Measurements from ENCODE around the genes STEAP2, PTTG1IP2 and MTERF1.

GRCh38 chr7:90119098-90119903 lies 35.0 kb upstream of the STEAP1 start:
- RAMPAGE, total RNA, result no peak

DNA sequence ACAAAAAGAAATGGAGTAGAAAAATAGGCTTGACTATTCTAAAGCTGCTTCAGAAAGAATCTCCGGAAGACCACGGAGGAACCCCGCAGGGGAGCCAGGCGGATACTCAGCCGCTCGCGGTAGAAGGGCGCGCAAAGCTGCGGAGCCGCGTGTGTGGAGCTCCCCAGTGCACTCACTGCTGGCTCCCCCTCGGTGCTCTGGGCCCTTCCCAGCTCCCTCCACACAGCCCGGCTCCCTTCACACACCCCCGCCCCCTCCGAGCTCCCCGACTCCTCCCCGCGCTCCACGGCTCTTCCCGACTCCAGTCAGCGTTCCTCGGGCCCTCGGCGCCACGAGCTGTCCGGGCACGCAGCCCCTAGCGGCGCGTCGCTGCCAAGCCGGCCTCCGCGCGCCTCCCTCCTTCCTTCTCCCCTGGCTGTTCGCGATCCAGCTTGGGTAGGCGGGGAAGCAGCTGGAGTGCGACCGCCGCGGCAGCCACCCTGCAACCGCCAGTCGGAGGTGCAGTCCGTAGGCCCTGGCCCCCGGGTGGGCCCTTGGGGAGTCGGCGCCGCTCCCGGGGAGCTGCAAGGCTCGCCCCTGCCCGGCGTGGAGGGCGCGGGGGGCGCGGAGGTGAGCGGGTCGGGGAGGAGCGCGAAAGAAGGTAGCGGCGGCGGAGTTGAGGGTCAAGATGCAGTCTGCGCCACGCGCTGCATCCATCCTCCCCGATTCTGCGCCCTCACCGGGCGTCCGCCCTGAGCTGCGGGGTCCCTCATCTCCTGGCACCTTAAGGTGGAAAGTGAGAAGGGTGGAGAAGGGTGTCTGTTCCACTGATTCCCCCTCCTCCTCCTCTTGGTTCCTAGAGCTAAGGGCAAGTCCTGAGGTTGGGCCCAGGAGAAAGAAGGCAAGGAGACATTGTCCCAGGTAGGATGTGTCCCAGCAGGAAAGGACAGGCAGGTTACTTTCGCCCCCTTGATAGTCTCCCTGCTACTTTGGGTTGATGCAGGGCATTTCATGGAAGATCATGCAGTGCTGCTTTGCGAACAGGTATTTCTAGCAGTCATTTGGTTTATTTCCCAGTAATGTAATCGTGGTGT lies at the start of gene STEAP2:
Gene STEAP2, plus strand, starts transcription at position 304 of the 1,073 bp plus-strand sequence.
- RAMPAGE, total RNA, result no peak

DNA sequence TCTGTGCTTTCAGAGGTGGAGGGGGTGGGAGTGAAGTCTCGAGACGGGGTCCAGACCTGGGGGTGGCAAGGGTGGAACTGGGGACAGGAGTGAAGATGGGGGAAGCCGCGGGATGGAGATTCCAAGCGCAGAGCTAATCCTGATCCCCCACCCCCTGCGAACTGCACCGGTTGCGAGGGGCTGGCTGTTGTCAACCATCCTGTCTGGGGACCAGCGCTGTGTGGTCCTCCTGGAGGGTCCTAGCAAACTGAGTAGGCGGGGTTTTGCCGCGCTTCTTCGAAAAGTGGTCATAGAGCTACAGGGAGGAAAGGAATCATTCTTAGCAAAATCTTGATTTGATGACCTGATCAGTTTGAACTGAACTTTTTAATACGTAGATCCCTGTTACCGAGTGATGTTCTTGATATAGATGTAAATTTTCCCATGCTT lies 598 bp downstream of the CFAP69 start:
- RAMPAGE, total RNA, result no peak

- RAMPAGE, total RNA, result no peak
Observed at GRCh38 chr7:90469326-90469776, at the start of gene PTTG1IP2. PTTG1IP2 (plus strand) TSS chr7:90469639.

DNA sequence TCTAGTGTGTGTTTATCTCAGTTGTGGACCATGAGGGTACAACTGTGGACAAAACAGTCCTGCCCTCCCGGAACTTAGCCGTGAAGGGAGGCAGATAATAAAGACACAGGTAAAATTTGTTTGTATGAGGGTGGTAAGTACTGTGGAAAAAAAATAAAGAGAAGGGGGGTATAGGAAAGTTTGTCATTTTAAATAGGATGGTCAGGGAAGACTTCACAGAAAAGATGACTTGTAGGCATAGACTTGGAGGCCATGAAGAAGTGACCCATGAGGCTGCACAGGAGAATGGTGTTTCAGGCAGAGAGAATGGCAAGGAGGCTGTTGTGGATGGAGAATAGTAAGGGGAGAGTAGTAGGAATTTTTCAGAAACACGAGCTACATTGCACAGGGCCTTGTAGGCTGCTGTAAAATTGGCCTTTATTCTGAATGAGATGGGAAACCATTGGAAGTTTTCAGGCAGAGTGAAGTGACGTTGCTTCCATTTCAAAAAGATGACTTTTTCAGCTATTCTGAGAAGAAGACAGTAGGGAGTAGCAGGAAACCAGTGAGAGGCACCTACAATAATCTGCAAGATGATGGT lies 95.1 kb downstream of the CDK14 start:
- RAMPAGE, total RNA, result no peak

GRCh38 chr7:91085131-91085737 lies 179.0 kb upstream of the FZD1 start:
- RAMPAGE, total RNA, result no peak

- RAMPAGE, total RNA, result no peak
Observed at GRCh38 chr7:91875712-91876037, 4.8 kb downstream of the MTERF1 start.

DNA sequence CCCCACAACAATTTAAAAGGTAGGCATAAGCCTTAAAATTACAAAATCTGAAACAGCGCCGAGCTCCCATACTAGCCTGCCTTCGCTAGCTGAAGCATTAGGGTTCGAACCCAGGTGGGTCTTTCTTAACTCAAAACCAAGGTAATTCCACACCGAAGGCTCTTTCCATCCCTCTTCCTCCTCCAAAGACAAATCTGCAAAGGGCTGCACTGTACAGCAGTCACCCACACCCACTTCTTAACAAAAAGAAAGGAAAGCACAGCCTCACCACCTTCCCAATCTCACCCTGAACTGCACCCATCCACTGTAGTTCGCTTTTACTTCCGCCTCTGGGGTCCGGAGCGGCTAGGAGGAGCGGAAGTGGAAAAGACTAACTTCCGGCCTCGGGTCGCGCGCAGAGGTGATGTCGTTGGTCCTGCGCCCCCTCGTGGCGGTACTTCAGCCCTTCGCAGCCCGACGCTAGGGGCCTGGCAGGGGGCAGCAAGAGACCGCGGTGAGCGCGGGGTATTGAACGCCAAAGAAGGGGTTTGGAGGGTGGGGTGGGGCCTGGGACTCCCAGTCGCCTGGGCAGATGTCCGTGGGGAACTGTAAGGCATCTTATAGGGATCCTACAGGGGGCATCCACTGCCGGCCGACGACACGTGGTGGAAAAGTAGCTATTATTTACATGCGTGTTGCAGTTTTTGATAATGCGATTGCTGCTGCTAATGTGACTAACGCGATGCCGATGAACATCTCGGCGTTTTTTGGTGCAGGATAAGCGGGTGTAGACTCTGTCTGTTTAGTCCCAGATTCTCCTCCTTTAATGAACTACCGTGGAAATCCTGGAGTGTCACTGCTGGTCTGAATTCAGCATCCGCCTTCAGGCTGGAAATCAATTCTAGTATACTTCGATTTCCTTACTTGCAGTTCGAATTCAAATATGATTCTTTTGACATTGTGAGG lies at the start of gene MTERF1:
Gene MTERF1, minus strand, starts transcription at position 331 of the 945 bp plus-strand sequence.
- RAMPAGE, total RNA, result no peak

DNA sequence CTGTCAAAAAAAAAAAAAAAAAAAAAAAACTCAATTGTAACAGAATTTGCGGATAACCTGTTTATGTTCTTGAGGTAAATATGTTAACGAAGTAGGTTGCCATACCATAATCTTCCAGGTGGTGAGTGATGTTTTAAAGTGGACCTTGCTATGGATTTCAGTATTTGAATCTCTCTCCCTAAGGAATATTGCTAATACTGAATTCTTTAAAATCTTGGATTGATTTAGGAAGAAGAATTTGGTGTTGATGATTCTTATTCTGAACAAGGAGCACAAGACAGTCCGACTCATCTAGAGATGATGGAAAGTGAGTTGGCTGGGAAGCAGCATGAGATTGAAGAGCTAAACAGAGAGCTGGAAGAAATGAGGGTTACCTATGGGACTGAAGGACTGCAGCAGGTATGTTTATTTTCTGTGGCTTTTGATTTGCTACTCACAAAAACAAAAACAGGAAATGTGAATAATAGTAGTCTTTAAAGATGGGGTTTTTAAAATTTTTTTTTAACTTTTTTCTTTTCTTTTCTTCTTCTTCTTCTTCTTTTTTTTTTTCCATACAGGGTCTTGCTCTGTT lies 52.1 kb downstream of the AKAP9 start:
- RAMPAGE, total RNA, result no peak

- RAMPAGE, total RNA, result no peak
Observed at GRCh38 chr7:92097880-92098312, 36.4 kb downstream of the CYP51A1 start.

DNA sequence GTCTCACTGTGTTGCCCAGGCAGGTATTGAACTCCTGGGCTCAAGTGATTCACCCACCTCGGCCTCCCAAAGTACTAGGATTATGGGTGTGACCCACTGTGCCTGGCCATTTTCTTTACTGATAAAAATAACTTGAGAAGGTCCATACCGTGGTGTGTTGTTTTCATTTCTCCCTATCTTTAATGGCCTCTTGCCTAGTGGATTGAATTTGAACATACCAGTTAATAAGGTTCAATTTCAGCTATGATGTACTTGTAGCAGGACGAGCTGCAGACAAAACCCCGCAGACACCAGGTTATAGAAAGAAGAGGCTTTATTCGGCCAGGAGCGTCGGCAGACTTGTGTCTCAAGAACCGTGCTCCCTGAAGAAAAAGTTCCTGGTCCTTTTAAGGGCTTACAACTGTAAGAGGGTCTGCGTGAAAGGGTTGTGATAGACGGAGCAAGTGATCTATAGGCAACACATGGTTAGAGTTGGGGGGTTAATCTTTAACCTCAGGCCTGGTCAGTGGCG lies 9.3 kb downstream of the RBM48 start:
- RAMPAGE, total RNA, result no peak

GRCh38 chr7:92584804-92585429 lies 5.3 kb downstream of the FAM133B start:
- RAMPAGE, total RNA, result no peak

DNA sequence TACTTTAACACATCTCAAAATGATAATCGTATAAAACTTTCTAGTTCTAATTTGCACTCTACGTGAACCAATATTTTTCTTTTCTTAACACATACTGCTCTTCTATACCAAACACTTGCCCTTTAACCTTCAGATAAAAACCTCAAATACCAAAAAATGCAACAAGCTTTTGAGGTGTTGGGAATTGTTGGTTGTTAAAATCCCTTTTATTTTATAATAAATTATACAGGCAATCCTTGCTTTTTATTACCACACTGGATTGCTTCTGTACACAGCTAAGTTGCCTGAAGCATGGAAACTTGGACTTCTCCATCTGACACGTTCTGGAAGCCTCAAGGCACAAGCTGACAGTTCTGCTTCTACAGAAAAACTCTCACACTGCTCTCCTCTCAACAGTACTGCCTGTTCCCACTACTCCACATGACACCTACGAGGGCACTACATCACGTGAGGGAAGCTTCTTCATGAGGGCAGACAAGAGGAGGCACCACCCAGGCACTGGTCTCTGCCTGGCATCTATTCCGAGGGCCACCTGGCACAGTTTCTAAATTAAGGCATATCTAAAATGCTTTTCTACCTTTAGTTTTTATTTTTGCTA lies 16.7 kb upstream of the FAM133B start:
- RAMPAGE, total RNA, result no peak

DNA sequence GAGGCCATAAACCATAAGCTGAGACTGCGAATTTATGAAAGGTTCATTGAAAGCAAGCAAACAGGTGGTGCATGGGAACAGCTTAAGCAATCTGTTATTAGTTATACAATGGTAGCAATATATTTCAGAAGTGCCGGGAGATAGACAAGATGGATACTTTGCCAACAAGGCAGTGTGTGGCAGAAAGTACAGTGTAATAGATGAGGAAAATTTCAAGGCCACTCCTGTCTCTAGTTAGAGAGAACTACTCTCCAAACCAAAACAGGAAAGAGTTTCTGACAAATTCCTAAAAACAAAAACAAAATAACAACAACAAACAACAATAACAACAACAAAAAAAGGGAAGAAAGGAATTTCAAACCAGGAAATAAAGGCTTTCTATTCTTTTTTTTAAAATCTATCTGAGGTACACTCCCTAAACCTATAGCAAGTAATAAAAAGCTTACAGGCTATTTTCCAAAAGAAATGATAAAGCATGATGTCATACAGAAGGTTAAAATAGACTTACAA lies 23.7 kb upstream of the FAM133B start:
- RAMPAGE, total RNA, result no peak

- RAMPAGE, total RNA, result no peak
Observed at GRCh38 chr7:92645341-92646102, 55.3 kb upstream of the FAM133B start.

DNA sequence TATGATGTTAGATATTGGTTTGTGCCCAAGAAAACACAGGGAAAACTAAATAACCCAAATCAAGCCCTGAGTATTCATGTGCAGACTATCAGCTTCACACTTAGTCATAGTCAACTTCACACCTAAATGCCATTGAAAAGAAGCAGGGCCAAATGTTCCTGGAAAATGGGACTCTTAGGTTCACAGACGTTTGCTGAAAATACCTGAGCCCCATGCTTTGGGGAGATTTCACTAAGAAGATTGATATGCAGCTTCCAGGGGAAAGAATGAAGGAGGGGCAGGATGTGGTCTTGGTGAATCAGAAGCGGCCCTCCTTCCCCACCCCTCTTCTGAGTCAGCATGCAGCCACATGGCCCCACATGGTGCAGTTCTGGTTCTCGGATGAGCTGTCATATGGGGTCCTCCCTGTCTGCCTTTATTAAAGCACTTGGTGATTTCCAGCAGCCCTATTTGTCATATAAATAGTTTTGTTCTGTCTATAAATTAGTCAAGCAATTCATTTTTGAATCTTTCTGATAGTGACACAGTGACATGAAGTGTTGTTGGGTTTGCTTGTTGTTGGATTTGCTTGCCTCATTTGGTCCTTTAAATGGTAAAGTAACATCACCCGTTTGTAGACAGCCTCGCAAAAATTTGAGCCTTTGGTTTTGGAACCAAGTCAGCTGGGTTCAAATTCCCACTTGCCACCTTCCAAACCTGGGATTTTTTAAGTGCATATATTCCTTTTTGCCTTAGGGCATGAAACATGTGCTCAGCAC lies 68.0 kb upstream of the CDK6 start:
- RAMPAGE, total RNA, result no peak

DNA sequence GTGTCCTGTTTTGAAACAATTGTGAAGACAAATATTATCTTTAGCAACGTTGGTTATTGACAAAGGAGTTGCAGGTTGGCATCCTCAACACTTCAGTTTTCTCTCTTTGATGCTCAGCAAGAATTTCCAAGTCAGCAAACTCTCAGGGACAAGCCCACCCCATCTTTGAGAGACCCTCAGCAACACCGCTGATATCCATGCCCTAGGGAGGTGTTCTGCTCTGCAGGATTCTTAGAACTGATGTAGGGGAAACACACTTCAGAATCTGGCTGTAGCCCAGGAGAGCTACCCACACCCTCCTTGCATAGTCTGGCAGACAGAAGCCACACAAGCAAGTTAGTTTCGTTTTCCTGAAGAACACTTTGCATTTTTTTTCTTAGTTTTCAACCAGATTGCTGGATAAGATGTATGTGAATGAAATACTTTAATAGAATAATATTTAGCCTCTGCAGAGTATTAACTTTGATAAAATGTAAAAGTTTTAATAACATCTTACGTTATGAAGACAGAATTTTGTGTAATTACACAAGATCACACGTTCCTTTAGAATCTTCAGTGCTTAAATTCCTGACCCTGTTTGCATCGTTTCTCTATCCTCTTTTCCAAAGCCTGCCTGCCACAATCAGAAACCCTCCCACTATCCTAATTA lies 742 bp downstream of the SAMD9L start:
- RAMPAGE, total RNA, result no peak

DNA sequence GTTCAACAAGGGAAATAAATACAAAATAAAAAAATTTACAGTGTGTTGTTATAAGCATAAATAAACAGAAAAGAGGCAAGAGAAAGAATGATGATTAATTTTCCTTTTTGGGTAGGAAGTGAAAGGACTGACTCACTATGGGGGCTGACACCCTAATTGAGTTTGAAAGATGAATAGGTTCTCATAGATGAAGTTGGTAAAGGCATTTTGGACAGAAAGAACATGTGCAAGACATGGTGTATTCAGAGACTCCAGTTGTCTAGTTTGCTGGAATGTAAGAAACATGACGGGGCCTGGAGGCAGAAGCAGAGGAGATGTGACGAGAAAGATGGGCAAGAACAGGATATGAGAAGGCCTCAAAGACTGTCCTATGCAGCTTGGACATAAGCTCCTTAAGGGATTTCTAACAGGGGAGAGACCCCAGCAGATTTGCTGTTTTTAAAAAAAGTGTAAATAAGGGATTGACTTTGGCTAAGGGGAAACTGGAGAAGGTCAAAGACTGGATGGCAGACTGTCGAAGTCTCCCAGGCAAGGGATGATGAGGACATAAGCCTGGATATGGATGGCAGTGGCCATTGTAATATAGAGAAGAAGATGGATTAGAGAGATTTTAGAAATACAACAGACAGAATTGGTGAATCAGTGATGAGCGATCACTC lies 83.9 kb downstream of the VPS50 start:
- RAMPAGE, total RNA, result no peak

DNA sequence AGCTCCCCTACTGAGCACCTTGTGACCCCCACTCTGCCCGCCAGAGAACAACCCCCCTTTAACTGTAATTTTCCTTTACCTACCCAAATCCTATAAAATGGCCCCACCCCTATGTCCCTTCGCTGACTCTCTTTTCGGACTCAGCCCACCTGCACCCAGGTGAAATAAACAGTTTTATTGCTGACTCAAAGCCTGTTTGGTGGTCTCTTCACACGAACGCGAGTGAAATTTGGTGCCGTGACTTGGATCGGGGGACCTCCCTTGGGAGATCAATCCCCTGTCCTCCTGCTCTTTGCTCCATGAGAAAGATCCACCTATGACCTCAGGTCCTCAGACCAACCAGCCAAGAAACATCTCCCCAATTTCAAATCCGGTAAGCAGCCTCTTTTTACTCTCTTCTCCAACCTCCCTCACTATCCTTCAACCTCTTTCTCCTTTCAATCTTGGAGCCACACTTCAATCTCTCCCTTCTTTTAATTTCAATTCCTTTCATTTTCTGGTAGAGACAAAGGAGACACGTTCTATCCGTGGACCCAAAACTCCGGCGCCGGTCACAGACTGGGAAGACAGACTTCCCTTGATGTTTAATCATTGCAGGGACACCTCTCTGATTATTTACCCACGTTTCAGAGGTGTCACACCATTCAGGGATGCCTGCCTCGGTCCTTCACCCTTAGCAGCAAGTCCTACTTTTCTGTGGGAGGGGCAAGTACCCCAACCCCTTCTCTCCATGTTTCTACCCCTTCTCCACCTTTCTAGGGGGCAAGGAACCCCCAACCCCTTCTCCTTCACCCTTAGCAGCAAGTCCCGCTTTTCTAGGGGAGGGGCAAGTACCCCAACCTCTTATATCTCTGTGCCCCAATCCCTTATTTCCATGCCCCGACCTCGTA lies 65.8 kb upstream of the CALCR start:
- RAMPAGE, total RNA, result no peak

GRCh38 chr7:93923966-93924446 lies 2.5 kb downstream of the GNG11 start:
- RAMPAGE, total RNA, result no peak